Heart left ventricle (tissue), 7 donors: ENCODE results near the genes TAS2R20 and PRB4.

GRCh38 chr12:10215463-10215873 is 2.8 kb downstream of the GABARAPL1 start:
- PRO-cap, 6 experiments = peak in 1 of 6 experiments; most common minus-strand start chr12:10215555 (in 1)
- RAMPAGE, long total RNA, 2 experiments = no peak in any of the 2 experiments
- RRBS = no CpG with 5 or more reads among the region's 2 CpGs

DNA sequence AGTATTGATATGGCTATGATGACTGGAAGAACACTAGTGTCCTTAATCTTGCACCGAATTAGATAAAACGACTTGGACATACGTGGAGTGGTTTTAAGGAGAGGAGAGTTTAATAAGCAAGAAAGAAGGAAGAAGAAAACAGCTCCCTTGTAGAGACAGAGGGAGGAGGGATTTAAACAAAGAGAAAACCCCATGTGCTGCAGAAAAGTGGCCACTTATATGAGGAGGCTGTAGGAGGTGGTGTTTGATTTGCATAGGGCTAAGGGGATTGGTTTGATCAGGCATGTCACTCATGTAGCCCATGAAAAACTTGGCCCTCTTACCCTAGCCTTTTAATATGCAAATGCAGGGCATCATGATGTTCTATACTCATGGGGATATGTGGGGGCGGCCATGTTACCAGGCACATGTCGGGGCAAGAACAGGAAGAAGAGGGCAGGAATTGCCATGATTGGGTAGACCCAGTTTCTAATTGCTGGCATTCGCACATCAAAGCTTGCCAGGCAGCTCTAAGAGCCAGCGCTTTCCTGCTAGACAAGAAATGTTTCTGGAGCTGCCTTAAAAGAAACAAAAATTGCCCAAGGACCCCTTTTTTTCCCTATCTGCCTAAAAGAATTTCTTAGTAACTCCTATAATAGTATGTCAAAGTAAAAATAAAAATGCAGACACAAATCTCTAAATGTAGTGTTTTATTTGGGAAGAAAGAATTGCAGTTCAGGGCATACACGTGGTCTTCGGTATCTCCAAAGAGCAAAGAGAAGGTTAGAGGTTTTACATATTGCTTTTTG is 28.7 kb downstream of the KLRK1 start:
- PRO-cap, 6 experiments = no peak in any of the 6 experiments
- RAMPAGE, long total RNA, 2 experiments = no peak in any of the 2 experiments
- RRBS = no CpG with 5 or more reads among the region's 9 CpGs

- PRO-cap, 6 experiments = peak in 1 of 6 experiments; most common minus-strand start chr12:10551664 (in 1)
- RAMPAGE, long total RNA, 2 experiments = no peak in any of the 2 experiments
- RRBS = no CpG with 5 or more reads among the region's 15 CpGs
These were observed 45.8 kb downstream of the EIF2S3B start for GRCh38 chr12:10551559-10551778.

DNA sequence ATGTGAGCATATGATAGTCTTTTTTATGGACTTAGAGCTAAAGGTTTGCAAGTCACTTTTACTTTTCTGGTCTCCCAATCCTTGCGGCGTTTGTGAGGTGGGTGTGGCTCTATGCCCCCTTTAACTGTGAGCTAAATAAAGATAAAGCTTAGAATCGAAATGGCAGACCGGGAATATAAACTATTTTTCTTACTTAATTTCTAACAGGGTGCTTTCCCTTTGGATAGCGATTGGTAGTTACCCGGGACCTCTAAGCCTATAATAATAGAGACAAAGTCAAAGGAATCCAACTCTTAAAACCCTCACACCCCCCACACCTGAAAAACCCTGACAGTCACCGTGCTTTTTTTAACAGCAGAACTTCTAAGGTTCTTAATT is 379 bp upstream of the MAGOHB start:
- PRO-cap, 6 experiments = no peak in any of the 6 experiments
- RAMPAGE, long total RNA, 2 experiments = no peak in any of the 2 experiments
- RRBS = 3% methylated on average over 3 of the region's 7 CpGs

- PRO-cap, 6 experiments = no peak in any of the 6 experiments
- RAMPAGE, long total RNA, 2 experiments = no peak in any of the 2 experiments
- RRBS = no CpG with 5 or more reads among the region's 4 CpGs
These were observed 28.3 kb upstream of the MAGOHB start for GRCh38 chr12:10641559-10642342.

- PRO-cap, 6 experiments = no peak in any of the 6 experiments
- RAMPAGE, long total RNA, 2 experiments = no peak in any of the 2 experiments
- RRBS = no CpG with 5 or more reads among the region's 2 CpGs
These were observed 12.4 kb downstream of the YBX3 start for GRCh38 chr12:10710497-10711262.

GRCh38 chr12:10998068-10998709 is at the start of gene TAS2R20:
TSS of gene TAS2R20 (minus strand) at chr12:10998304.
- PRO-cap, 6 experiments = no peak in any of the 6 experiments
- RAMPAGE, long total RNA, 2 experiments = no peak in any of the 2 experiments
- RRBS = no CpG with 5 or more reads among the region's 1 CpG

- PRO-cap, 6 experiments = no peak in any of the 6 experiments
- RAMPAGE, long total RNA, 2 experiments = no peak in any of the 2 experiments
- RRBS = no CpG with 5 or more reads among the region's 3 CpGs
These were observed 2.5 kb upstream of the SMIM10L1 start for GRCh38 chr12:11168387-11169061.

DNA sequence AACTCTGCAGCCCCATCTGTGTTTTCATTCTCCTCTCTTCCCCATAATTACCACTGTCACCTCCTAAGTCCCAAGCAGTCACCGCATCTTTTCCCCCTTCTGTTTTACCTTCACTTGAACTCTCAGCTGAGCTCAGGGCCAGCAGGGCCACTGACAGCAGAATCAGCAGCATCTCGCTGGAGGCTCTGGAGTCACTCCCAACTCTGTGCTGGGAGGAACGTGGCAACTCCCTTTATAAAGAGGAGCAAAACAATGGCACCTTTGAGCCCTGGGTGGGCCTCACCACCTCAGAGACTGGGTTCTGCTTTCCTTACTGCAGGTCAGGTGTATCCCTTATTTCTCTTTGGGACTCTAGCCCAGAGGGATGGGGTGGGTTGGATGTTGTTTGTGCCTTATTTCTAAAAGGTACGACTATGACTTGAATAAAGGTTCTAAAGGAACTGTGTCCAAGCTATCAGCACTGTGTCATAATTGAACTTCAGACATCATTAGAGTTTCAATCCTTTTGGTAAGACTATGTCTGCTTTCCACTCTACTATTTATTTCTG is at the start of gene PRB4:
PRB4 (minus strand) TSS at position 210 of the 548 bp plus-strand sequence.
- PRO-cap, 6 experiments = no peak in any of the 6 experiments
- RAMPAGE, long total RNA, 2 experiments = no peak in any of the 2 experiments
- RRBS = no CpG with 5 or more reads among the region's 4 CpGs

GRCh38 chr12:11724002-11725124 is 74.9 kb downstream of the ETV6 start:
- PRO-cap, 6 experiments = no peak in any of the 6 experiments
- RAMPAGE, long total RNA, 2 experiments = no peak in any of the 2 experiments
- RRBS = no CpG with 5 or more reads among the region's 16 CpGs

GRCh38 chr12:11770136-11770713 is 120.8 kb downstream of the ETV6 start:
- PRO-cap, 6 experiments = no peak in any of the 6 experiments
- RAMPAGE, long total RNA, 2 experiments = no peak in any of the 2 experiments
- RRBS = no CpG with 5 or more reads among the region's 7 CpGs

- PRO-cap, 6 experiments = no peak in any of the 6 experiments
- RAMPAGE, long total RNA, 2 experiments = no peak in any of the 2 experiments
- RRBS = no CpG with 5 or more reads among the region's 10 CpGs
These were observed 146.3 kb downstream of the ETV6 start for GRCh38 chr12:11795512-11796402.

DNA sequence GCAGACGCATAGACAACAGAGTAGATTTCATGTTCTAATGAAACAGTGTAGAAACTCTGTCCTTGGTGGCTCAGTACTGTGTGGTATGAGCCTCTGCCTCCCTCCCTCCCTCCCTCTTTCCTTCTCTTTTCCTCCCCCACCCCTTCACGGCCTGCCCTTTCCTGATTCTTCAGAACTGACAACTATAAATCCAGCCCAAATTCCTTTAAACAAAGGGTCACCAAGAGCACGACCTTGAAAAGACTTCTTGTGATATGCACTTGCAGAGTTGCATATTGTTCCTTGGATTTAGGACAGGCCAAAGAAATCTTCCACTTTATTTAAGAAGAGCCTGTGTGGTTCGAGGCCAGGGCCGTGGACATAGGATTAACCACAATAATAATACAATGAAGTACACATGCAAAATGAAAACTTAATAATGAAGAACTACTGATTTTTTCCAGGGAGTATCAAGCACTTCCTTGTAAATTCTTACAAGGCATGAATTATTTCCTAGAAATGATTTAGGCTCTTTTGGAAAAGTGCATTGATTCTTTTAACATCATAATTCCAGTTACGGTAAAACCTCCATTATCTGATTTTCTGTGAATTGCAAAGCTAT is 164.1 kb downstream of the ETV6 start:
- PRO-cap, 6 experiments = no peak in any of the 6 experiments
- RAMPAGE, long total RNA, 2 experiments = no peak in any of the 2 experiments
- RRBS = no CpG with 5 or more reads among the region's 6 CpGs

DNA sequence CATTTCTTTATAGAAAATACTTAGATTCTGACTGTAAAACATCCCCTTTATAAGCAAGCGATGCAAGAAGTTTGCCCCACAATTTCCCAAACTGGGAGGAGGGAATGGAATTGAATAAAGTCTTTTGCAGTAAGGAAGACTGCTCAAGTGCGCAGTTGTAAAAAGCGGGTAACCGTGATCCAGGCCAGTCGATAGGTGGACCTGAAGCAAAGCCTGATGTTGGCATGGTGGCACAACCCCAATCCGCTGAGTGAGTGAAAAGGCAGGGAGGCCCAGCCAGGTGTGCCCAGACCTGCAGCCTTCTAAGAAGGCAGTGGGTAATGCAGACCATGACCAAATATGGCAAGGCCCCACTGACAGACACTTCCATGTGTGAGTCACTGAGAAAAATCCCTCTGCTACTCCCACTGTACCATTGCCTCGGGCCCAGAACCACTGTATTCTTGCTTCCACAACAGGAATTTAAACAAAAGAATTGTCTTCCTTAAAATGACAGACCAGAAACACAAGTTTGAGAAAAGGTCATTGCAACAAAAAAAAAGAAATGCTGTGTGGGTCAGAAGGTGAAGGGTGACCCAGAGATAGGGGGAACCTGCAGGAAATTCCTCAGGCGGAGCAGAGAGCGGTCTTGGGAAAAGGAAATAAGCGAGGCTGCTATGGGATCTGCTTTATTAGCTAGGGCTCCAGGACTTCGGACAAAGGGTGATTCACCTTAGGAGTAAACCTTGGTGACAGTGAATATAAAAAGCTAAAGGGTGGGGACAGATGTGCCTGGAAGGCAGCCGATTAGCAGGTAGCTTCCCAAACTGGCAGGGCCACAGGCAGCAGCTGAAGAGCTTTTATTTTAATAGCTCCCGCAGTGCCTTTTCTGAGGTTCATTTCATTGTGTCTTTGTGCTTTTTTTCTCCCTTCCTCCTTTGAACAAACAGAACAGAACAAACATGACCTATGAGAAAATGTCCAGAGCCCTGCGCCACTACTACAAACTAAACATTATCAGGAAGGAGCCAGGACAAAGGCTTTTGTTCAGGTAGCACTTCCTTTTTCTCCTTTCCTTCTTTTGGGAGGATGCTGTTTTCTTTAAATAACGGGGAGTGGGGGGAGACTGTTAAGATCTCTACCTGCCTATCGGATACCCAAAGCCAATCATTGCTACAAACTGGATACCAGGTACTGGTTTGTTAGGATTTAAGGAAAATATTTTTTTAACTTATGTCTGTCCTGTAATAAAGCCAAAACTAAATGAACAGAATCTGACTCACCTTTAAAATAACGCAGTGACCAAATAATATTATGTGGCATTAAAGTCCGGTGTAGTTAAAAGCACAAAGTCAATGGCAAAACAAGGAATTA is 185.3 kb upstream of the BCL2L14 start:
- PRO-cap, 6 experiments = no peak in any of the 6 experiments
- RAMPAGE, long total RNA, 2 experiments = no peak in any of the 2 experiments
- RRBS = no CpG with 5 or more reads among the region's 18 CpGs

- PRO-cap, 6 experiments = no peak in any of the 6 experiments
- RAMPAGE, long total RNA, 2 experiments = no peak in any of the 2 experiments
- RRBS = no CpG with 5 or more reads among the region's 27 CpGs
These were observed 40.2 kb downstream of the BCL2L14 start for GRCh38 chr12:12110896-12111383.

- PRO-cap, 6 experiments = no peak in any of the 6 experiments
- RAMPAGE, long total RNA, 2 experiments = no peak in any of the 2 experiments
- RRBS = no CpG with 5 or more reads among the region's 3 CpGs
These were observed 65.4 kb downstream of the LRP6 start for GRCh38 chr12:12201187-12202093.

DNA sequence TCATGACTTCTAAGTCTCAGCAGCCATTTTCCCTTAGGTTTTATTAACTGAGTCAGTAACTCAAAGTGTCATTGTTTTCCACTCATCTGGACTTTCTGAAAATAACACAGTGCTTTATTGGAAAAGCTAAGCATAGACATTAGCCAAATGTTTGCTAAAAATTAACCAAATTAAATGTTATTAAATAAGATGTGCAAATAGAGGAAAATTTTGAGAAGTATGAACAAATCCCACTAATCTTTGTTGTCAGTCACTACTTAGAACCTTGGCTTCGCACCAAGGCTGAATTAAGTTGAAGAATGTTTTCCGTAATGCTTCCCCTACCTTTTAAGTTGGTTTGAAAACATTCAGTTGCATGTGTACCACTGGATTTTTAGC is 42.9 kb downstream of the BORCS5 start:
- PRO-cap, 6 experiments = no peak in any of the 6 experiments
- RAMPAGE, long total RNA, 2 experiments = no peak in any of the 2 experiments
- RRBS = no CpG with 5 or more reads among the region's 2 CpGs

DNA sequence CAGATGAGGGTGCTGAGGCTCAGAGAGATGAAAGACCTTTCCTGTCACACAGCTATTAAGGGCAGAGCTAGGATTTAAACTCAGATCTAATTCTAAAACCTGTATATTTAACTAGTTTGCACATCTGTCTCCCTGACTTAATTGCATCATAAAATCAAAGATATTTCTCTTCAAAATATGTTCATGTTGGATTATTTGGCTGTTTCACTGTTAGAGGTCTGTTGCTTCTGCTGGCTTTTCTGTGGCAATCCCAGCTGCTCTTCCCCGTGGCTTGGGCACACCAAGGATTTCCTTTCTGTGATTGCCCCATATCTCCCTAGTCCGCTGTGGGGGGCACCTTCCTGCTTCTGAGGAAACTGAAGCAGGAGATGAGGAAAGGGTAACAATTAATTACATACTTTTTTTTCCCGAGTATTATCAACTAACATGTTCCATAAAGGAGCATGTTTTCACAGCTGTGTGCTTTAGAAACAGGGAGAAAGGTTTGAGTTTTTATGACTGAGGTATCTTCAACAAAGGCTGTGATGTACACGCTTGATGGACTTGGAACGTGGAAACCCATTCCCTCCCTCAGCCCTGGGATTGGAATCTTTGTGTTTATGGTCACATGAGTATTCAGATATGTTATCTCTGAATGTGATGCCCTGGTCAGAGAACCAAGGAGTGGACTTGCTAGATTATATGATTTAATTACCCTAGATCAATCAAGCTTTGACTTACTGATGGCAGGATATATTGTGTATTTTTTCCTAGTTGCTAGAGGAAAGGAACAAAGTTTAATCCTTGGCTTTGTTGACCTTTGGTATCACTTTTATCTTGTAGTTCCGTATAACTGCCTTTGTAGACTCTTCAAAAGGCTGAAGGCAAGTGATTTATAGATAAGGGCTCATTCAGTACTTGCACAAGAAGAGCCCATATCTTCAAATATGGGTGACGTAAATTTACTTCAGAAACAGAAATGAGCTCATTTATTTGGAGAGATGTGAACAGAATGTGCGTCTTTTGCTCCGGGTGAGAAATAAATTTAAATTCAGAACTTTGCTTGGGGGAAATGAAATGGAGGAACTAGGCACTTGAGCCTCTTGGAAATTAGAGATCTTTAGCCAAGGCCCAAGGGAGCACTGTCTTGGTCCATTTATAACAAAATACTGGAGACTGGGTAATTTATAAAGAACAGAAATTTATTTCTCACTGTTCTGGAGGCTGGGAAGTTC is 46.7 kb downstream of the BORCS5 start:
- PRO-cap, 6 experiments = no peak in any of the 6 experiments
- RAMPAGE, long total RNA, 2 experiments = no peak in any of the 2 experiments
- RRBS = no CpG with 5 or more reads among the region's 9 CpGs

DNA sequence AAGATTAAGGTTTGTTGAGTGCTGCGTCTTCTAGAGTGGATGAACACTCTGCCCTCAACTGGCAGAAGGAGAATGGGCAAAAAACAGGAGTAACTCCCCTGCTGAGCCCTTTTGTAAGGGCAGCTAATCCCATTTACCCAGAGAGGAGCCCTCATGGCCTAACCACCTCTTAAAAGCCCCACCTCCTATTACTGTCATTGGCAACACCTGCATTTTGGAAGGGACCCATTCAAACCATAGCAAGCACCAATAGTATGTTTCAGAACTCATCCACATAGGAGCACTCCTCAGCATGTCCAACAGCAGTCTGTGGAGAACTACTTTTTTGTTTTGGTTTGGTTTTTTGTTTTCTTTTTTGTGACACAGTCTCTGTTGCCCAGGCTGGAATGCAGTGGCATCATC is 47.5 kb downstream of the BORCS5 start:
- PRO-cap, 6 experiments = no peak in any of the 6 experiments
- RAMPAGE, long total RNA, 2 experiments = no peak in any of the 2 experiments
- RRBS = no CpG with 5 or more reads among the region's 1 CpG

DNA sequence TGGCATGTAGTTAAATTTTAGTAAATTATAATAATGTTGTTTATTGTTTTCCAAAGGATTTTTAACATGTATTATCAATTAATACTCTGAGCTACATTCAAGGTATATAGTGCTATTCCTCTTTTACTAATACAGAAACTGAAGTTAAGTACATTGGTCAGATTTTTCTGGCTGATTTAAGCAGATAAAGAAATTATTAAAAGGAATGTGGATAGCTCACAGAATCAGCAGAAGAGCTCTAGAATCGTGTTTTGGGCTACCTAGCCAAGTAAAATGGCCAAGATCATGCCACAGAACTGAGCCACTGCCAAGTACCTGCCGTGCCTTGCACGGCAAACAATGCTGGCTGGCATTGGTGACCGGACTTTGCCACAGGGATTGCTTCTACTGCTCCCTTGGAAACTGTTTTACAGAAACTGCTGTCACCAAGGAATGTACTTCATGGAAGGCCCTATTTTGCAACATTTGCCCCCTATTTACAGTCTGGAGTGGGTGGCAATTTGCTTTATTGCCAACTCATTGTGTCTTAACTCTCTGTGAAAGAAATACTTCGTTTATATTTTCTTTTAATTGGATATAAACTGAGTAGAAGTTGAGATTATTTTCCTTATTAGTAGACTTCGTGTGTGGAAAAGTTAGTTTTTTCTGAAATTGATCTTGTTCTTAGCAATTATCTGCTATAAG is 48.9 kb downstream of the BORCS5 start:
- PRO-cap, 6 experiments = no peak in any of the 6 experiments
- RAMPAGE, long total RNA, 2 experiments = no peak in any of the 2 experiments
- RRBS = no CpG with 5 or more reads among the region's 6 CpGs